Lung (tissue), 4 donors: ENCODE measurements around the gene GINM1.

DNA sequence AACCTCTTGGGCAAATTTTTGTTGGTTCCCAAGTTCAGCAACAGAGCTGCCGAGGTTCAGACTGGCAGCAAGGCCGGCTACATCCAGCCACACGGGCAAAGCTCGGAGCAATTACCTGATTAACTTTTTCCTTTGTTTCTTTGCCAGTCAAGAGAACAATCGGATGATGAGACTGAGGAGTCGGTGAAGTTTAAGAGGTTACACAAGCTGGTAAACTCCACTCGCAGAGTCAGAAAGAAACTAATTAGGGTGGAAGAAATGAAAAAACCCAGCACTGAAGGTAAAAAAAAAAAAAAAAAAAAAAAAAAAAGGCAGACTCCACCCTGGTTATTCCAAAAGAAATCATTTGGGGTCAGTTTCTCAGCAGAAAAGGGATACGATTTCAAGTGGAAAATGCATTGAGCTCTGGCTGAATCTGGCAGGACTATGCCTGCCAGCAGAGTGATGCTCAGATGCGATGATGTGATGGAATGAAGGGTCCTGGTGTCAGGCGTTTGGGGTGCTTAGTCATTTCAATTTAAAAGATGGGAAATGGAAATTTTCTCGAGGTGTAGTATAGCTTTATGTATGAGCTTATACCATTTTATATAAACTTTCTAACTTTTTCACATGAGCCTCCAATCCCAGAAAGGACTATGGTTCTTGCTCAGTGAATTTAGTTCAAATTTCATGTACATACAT is 171.7 kb downstream of the SASH1 start:
- PRO-cap, result no peak
- RAMPAGE, long total RNA, result no peak
- RRBS, result no CpG with 5 or more reads among the region's 11 CpGs

- PRO-cap, result no peak
- RAMPAGE, long total RNA, result no peak
- RRBS, result no CpG with 5 or more reads among the region's 6 CpGs
Observed at GRCh38 chr6:148521009-148521701, 178.5 kb downstream of the SASH1 start.

- PRO-cap, result no peak
- RAMPAGE, long total RNA, result no peak
- RRBS, result 39% methylated on average over 6 of the region's 17 CpGs
Observed at GRCh38 chr6:148548266-148548827, 198.5 kb upstream of the UST start.

- PRO-cap, result no peak
- RAMPAGE, long total RNA, result no peak
- RRBS, result no CpG with 5 or more reads among the region's 4 CpGs
Observed at GRCh38 chr6:148566310-148566731, 180.5 kb upstream of the UST start.

- PRO-cap, result no peak
- RAMPAGE, long total RNA, result no peak
- RRBS, result 1% methylated on average over 63 of the region's 116 CpGs
Observed at GRCh38 chr6:148747161-148748250, 676 bp downstream of the UST start.

DNA sequence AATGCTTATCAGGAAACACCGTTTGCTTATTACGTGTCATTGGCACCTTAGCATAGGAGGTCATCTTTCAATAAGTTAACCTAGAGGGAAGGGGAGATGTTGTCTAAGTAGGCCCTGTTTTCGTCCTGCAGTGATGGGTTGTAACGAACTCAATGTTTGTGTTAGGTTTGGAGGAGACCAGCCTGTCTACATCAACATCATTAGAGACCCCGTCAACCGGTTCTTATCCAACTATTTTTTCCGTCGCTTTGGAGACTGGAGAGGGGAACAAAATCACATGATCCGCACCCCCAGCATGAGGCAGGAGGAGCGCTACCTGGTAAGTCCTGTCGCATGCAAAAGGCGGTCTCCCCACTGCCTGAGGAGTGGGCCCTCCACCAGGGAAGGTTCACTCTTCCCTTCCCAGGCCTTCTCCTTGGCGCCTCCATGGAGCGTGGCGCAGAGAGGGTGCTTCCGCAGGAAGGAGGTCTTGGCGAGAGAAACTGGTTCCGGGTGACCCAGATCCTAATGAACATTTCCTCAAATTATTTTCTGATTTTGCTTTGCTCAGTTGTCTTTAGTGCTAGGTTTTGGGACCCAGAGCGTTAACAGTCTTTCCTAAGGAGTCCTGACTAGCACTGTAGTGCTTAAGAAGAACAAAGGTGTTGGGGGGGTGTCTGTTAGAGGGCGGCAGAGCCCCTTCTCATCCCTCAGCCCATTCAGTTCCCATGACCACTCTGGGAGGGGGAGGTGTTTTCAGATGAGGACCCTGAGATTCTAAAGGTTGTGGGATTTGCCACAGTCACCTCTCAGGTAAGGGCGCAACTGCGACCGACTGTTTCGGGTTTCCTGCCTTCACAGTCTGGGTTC is 217.6 kb downstream of the UST start:
- PRO-cap, result no peak
- RAMPAGE, long total RNA, result no peak
- RRBS, result no CpG with 5 or more reads among the region's 24 CpGs

GRCh38 chr6:148979352-148979988 is 232.6 kb downstream of the UST start:
- PRO-cap, result no peak
- RAMPAGE, long total RNA, result no peak
- RRBS, result no CpG with 5 or more reads among the region's 5 CpGs

DNA sequence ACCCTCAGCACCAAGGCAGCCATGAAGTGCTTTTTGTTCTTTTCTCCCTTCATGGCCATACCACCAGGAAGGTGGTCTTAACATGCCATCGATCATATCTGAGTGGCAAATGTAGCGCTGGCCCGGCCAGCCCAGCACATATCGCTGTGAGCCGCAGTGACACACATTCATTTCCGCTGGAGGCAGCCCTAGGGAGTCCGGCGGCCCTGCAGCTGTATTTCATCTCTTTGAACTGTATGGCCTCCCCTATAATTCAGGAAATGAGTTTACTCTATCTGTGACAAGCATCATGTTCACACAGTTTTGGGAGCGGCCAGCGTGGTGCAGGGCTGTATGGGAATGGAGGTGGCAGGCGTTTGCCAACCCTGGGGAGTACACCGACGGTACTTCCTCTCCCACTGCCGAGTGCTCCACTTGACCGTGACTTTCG is 257.2 kb upstream of the TAB2 start:
- PRO-cap, result no peak
- RAMPAGE, long total RNA, result no peak
- RRBS, result 6% methylated on average over 5 of the region's 16 CpGs

GRCh38 chr6:149132241-149132907 is 185.1 kb upstream of the TAB2 start:
- PRO-cap, result no peak
- RAMPAGE, long total RNA, result no peak
- RRBS, result no CpG with 5 or more reads among the region's 6 CpGs

- PRO-cap, result no peak
- RAMPAGE, long total RNA, result no peak
- RRBS, result no CpG with 5 or more reads among the region's 7 CpGs
Observed at GRCh38 chr6:149148166-149148807, 169.2 kb upstream of the TAB2 start.

- PRO-cap, result no peak
- RAMPAGE, long total RNA, result no peak
- RRBS, result no CpG with 5 or more reads among the region's 10 CpGs
Observed at GRCh38 chr6:149169061-149169567, 148.4 kb upstream of the TAB2 start.

DNA sequence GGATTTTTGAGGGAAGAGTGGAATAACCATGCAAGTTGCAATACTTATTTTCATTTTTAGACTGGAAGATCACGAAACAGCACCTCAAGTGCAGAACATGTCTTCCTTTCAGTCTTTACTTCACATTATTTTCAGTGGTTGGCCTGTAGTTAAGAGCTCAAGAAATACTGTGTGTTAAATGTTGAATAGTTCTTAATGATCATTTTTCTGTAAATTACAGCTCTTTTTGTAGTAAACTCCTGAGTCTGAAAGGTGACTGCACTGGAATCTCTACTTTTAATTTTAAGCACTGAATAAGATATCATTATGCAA is 5.3 kb downstream of the TAB2 start:
- PRO-cap, result no peak
- RAMPAGE, long total RNA, result no peak
- RRBS, result no CpG with 5 or more reads among the region's 1 CpG

- PRO-cap, result no peak
- RAMPAGE, long total RNA, result no peak
- RRBS, result no CpG with 5 or more reads among the region's 4 CpGs
Observed at GRCh38 chr6:149337583-149338713, 20.4 kb downstream of the TAB2 start.

DNA sequence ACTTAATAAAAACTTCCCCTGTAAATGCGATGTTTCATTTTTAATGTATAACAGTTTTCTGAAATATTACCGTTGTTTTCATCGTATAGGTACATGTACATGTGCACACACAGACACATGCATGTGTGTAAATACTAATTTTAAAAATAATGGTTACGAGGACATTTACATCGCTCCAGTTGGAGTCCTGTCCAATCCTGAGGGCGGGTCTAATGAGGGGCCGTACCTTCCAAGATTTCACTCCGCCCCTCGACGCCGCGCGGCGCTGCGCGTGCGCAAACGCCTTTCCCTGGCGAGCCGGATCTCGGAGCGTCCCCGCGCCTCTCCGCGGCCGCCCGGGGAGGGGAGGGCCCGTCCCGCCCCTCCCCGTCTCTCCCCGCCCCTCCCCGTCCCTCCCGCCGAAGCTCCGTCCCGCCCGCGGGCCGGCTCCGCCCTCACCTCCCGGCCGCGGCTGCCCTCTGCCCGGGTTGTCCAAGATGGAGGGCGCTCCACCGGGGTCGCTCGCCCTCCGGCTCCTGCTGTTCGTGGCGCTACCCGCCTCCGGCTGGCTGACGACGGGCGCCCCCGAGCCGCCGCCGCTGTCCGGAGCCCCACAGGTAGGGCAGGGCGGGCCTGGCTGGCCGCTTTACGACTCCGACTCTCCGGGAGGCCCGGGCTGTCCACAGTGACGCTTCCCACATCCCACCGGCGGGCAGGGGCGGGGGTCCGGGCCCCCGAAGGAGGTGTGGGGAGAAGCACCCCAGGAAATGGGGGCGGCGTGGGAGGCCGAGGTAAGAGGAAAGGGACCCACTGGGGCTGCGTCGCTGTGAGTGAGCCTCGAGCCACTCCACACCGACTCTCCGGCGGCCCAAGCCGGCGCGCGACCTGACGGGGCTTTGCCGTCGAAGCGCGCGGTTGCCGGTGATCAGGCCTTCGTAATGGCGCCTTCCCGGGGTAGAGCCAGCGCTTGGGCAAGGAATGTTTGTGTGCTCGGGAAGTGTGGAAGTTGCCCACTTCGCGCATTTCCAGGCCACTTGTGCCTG is at the start of gene GINM1:
Gene GINM1 (plus strand): TSS at position 437 of the 1,022 bp plus-strand sequence.
- PRO-cap, result no peak
- RAMPAGE, long total RNA, result no peak
- RRBS, result 1% methylated on average over 39 of the region's 101 CpGs

GRCh38 chr6:149728062-149729152 is 10.5 kb upstream of the LATS1 start:
- PRO-cap, result no peak
- RAMPAGE, long total RNA, result no peak
- RRBS, result no CpG with 5 or more reads among the region's 8 CpGs

GRCh38 chr6:149837132-149837753 is 26.9 kb downstream of the LRP11 start:
- PRO-cap, result no peak
- RAMPAGE, long total RNA, result no peak
- RRBS, result no CpG with 5 or more reads among the region's 10 CpGs

DNA sequence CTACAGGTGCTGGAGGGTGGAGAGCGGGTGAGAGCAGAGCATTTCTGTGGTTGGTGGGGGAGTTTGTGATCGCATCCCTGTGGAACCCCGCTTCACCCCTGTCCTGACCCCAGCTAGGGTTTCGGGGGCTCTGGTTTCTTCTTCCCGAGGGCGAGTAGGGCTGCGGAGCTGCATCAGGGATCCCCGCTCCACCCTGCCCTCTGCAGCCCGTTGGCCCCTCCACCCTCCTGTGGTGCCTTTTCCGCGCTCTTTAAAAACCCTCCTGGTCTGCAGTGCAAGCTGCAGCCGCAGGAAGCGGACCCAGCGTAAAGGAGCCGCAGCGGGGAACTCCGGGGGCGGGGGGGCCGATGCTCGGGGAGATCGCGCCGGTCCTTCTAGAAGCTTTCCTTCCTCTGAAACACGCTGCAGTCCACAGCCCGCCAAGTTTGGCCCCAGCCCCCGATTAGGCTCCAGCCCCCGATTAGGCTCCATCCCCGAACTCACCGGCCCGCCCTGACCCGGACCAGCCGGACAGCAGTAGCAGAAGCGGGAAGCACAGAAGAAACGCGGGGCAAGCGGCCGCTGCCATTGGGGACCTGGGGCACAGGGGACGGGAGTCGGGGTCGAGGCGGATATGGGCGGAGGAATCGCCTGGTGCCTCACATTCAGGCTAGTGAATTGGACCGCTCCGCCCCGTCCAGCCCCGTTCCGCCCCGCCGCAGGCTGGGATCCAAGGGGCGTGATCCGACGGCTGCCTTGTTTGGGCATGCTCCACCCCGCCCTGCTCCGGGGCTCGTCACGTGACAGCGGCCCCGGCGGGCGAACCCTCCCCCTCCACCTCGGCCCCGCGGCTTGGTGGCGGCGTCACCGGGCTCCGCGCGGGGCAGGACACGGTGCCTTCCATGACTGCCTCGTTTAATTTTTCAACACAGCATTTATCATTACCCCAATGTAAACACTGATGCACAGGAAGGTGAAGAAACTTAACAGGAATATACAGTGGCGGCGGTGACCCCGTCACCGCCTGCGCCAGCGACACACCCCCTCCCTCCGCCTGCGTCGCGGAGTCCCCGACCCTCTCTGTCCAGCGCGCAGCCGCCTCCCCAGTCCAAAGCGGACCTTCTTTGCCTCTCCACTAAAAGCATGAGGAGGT is 20.4 kb downstream of the RAET1L start:
- PRO-cap, result no peak
- RAMPAGE, long total RNA, result no peak
- RRBS, result 1% methylated on average over 19 of the region's 87 CpGs

- PRO-cap, result no peak
- RAMPAGE, long total RNA, result no peak
- RRBS, result 9% methylated on average over 6 of the region's 25 CpGs
Observed at GRCh38 chr6:150037261-150037783, 12.0 kb upstream of the RAET1L start.

- PRO-cap, result no peak
- RAMPAGE, long total RNA, result no peak
- RRBS, result no CpG with 5 or more reads among the region's 5 CpGs
Observed at GRCh38 chr6:150151117-150151520, 8.3 kb downstream of the PPP1R14C start.

DNA sequence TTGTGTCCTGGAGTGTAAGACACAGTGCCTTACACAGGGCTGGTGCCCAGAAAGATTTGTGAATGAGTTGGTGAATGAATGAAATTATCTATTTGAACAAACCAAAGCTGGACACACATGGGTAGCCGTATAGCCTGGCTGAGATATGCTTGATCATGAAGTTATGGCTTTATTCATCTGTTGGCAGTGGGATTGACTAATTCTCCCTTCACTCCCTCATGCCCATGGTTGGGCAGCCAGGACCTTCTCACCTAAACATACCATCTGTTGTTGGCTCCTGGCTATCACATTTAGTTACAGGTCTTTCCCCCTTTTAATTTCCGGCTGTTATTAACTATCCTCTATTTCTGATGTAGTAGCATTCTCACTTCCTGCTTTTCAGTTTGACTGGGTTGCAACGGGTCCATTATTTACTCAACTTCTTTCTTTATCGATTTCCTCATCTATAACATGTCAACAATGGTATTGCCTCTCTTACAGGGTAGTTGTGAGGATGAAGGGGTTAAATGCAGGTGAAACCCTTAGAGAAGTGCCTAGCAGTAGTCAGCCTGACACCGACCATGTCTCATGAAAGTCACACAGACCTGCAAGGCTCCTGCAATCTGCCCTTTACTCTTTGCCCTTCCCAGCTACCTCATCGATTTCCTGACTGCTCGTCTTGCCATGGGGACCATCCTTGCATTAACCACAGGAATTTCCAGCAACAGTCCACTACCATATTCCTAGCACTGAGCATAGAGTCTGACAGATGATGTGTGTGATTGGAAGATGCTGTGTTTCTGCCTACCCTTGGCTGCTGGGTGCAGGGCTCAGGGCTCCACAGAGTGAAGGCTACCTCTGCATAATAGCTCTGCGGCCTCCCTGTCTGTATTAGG is 42.2 kb downstream of the PPP1R14C start:
- PRO-cap, result no peak
- RAMPAGE, long total RNA, result no peak
- RRBS, result no CpG with 5 or more reads among the region's 8 CpGs